ENCODE results near the genes SERTM1 and UFM1.

DNA sequence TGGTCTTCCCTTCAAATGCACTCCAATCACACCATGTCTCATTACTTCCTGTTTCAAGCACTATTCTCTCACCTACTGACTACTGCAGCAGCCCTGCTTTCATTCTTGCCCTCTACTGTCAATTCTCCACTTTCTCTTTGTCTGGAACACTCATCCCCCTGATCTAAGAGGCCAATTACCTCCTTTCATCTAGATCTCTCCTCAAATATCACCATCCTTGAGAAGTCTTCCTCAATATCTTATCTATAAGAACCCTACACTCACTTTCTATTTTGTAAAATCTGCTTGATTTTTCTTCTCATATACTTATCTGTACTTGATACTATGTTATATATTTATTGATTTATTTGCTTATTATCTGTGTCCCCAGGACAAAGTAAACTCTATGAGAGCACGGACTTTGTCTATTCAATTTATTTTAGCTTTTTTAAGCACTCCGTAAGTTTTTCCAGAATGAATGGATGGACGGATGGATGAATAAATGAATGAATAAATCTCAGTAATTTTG lies 31.9 kb upstream of the STARD13 start:
- PRO-cap: no peak

DNA sequence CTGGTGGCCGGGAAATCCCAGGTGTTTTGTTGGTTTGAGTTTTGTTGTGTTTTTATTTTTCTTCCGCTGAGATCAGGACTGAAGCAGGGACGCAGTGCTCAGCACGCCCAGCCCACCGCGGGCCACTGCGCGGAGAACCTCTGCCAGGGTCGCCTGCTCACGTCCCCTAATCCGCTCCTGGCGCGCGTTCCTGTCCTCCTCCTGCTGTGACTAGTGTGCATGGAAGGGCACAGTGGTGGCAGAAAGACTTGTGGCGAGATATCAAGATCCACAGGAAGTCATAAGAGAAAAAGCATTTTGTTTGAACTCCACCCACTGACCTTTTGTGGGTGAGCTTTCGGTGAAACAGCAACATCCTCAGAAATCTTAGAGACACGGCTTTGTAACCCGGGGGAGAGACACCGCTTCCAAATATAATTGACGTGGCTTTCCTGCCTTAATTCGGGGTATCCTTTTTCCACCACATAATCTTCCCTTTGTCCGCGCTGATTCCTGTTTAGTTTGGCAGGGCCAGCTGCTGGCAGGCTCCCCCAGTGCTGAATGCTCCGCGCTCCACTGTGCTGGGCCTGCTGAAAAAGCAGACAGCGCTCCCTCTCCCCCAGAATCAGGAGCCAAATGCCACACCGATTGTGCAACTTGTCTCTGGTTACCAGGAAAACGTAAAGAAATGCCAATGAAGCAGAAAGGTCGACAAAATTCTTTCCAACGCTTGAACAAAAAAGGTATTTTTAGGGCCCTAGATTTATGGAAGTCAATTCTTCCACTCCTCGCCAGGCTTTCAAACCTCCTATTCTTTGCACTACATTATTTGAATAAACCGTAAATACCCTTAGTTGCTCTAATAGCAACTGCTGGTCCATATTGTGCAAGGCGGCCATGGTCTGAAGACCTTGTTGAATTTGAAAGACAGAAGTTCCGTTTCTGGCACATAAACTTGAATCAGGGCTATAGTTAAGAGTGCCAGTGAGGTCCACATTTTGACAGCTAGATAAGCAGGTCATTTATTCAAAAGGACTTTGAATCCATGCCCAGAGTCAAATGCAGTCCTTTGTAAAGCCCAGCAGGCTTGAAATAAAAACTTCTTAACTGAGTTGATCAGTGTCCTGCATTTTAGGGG lies 206.9 kb upstream of the RFC3 start:
- PRO-cap: no peak

- PRO-cap: no peak
These were observed 14.9 kb downstream of the RFC3 start for GRCh38 chr13:33832710-33833446.

- PRO-cap: no peak
These were observed 53.2 kb downstream of the RFC3 start for GRCh38 chr13:33871258-33871471.

GRCh38 chr13:34153303-34153882 lies 335.4 kb downstream of the RFC3 start:
- PRO-cap: no peak

DNA sequence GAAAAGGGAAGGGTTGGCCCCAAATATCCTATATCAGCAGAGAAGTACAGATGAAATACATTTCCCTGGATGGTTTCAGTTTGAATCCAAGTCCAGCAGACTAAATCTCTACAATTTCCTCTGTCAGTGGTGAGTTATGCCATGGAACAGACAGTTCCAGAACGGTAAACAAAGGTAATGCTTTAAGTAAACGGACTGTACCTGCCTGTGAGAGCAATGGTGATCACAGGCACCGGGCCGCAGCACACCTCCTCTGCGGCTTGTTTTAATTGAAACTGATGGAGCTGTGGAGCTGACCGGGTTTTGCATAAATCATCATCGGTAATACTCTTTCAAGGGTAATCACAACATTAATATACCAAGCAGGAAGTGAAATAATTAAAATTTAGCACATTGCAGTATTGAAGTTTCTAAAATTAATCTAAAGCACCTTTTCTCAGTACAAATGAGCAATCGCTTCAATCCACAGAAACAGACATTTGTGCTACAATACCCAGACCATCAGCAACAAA lies 517.7 kb downstream of the RFC3 start:
- PRO-cap: no peak

- PRO-cap: no peak
These were observed 61.1 kb downstream of the DCLK1 start for GRCh38 chr13:36070099-36070557.

- PRO-cap: no peak
These were observed 19.3 kb downstream of the DCLK1 start for GRCh38 chr13:36111935-36112249.

GRCh38 chr13:36363216-36363769 lies 17.1 kb upstream of the SPART start:
- PRO-cap: no peak

GRCh38 chr13:36673465-36674378 lies at the start of gene SERTM1:
Gene SERTM1, plus strand, starts transcription at chr13:36674020.
- PRO-cap: unidirectional peak, plus-strand start at chr13:36674020

GRCh38 chr13:36862349-36862802 lies 43.4 kb downstream of the RFXAP start:
- PRO-cap: no peak

GRCh38 chr13:37106637-37106953 lies 1.1 kb upstream of the CSNK1A1L start:
- PRO-cap: no peak

GRCh38 chr13:38349678-38350500 lies at the start of gene UFM1:
Gene UFM1, plus strand, starts transcription at chr13:38349851.
- PRO-cap: bidirectional peak, plus-strand start at chr13:38349859, minus-strand start at chr13:38349524; bidirectional peak, plus-strand start at chr13:38350332, minus-strand start at chr13:38350273

- PRO-cap: unidirectional peak, plus-strand start at chr13:38514637
These were observed 164.9 kb downstream of the UFM1 start for GRCh38 chr13:38514475-38514951.

- PRO-cap: unidirectional peak, minus-strand start at chr13:38814543
These were observed 127.5 kb downstream of the FREM2 start for GRCh38 chr13:38814447-38814646.

DNA sequence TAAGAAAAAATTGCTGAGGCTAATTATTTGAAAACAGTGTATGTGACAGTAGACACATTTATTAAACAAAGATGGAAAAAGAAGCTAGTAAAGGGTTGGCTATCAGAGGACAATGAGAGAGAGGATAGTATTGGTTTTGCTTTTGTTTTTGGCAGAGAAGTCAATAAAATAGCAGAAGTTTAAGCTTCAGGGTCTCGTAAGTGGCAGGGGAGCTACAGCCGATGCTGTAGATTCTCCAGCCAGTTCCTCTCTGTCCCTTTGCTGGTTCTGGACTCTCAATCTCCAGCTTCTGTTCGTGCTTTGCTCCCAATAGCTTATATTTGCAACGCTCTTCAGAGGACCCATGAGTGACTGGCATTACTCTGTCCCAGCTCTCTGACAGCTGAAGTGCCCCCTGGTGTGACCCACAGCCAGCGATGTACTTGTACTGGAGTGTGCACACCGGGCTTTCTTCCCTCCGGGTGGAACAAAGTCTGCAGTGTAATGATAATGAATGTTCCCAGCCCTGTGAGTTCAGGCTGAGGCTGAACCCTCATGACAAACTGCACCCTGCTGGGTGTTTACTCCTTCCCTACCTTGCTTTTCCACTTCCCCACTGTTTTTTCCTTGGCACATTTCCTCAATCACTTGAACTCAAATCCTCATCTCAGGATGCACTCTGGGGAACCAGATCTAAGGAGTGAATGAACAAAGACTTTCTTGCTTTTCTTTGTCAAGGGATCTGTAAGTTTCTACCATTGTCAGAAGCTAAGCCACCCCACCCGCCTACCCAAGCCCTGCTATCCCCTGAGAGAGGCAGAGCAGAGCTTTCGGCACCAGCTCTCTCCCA lies 254.8 kb downstream of the LHFPL6 start:
- PRO-cap: no peak

- PRO-cap: no peak
These were observed 27.4 kb downstream of the LHFPL6 start for GRCh38 chr13:39575608-39576076.

GRCh38 chr13:39894464-39895138 lies 239.1 kb downstream of the COG6 start:
- PRO-cap: no peak

DNA sequence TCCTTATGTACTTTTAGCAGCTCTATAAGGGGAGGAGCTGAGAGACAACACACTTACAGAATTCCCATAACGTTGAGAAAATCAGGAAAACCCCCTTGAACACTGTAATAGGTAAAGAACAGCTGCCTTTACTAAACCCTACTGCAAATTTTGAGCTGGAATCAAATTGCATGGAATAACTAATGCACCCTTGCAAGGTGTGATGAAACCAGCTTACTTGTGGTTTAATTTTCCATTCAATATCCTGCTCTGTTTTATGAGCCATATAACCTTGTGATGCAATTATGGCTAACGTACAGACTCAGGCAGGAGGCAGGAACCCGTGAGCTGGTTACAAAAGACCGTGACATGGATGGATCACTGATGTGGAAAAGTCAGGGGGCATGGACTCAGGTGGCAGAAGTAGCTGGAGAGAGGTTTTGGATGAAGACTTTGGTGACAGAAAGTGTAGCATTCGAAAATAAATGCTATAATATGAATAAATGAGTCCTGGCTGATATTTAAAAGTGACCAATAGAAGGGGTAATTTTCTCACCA lies 438.6 kb downstream of the COG6 start:
- PRO-cap: no peak

DNA sequence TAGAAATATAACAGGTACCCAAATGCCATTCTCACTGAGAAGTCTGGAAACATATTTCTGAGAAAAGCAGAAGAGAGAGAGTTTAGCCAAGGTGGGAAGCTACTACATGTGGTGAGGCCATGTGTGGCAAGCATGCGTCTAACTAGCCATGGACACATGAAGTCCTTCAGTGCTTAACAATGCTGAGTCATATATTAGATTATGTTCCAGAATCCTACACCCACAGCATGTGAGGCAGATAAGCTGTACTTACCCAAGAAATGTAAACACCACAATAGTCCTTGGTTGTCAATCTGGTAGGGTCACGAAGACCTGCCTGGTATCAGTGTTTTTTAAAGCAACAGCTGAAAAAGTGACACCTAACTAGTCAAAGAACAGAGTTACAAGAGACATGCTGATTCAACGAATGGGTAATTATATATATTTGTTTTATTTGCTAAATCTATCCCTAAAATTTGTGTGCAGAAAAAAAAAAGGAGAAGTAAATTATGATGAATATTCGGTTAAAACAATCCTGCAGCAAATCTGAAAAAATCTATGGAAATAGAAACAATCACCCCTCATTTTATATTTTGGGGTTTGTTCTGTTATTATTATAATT lies 484.9 kb downstream of the FOXO1 start:
- PRO-cap: no peak